ENCODE measurements around a stretch of chr1.

DNA sequence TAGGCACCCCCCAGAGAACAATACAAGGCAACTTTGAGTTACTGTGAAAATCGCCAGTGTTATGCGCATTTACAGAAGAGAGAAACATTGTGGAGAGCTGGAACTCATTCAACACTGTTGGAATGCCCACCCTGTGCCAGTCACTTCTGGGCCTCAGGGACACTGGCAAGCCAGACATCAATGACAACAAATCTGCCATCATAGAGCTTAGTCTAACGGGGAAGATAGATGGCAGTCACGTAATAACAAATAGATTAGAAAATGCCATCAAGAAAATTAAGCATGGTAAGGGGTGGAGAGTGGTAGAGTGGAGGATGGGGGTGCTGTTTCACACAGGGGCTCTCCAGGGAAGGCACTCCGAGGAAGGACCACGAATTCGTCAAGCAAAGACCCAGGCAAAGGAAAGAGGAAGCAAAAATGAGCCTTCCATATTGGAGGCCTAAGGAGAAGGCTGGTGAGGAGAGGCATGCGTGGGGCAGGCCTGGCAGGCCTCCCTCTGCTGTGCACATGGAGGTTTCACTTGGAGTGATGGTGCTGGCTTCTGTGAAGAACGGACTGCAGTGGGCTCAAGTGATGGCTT is 4.6 kb downstream of the MAP3K21 start:
- RRBS = no CpG with 5 or more reads among the region's 9 CpGs

DNA sequence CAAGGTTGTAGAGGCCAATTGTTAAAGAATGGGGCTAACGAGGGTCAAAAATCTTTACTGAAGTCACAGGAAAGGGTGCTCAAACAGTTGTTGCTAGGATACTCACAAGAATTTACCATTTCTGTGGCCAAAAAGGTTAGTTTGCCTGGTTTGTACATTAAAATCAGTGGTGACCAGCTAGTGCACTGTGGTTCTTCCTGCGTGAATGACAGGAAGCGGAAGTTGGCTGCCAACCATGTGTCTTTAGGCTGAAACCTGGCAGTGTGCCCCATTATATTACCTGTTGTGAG is 13.5 kb downstream of the MAP3K21 start:
- RRBS = no CpG with 5 or more reads among the region's 3 CpGs

DNA sequence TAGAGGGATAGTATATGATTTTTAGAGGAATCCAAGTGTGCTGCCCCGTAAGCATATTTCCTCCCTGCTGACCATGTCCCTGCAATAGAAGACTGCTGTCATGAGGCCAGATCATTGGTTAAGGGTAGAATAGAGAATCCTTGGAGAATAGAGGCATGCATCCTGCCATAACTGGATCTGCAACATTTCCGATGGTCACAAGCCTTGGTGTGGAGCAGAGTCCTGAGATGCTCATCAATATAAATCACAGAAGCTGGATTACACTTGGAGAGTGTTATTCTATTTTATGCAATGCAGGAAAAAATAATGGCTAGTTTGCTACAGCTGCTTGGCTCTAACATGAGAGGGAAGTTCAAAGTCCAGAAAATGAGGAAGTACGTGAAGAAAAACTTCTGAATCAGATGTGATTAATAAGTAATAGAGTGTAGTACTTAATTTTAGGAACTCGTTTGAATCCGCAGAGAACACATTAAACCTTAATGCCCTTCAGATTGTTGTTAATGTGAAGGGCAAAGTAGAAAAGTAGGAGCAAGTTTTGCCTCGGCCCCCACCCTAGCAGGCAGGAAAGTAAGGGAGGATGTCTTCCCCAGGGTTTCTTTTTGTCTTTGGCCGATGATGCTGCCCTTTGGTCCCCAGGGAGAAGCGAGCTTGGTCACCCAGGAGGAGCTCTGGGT is 59.4 kb downstream of the KCNK1 start:
- RRBS = no CpG with 5 or more reads among the region's 8 CpGs

- RRBS = no CpG with 5 or more reads among the region's 8 CpGs
These were observed 93.6 kb downstream of the KCNK1 start for GRCh38 chr1:233707158-233708239.

GRCh38 chr1:234518824-234519322 is 39.9 kb upstream of the TARBP1 start:
- RRBS = no CpG with 5 or more reads among the region's 11 CpGs

DNA sequence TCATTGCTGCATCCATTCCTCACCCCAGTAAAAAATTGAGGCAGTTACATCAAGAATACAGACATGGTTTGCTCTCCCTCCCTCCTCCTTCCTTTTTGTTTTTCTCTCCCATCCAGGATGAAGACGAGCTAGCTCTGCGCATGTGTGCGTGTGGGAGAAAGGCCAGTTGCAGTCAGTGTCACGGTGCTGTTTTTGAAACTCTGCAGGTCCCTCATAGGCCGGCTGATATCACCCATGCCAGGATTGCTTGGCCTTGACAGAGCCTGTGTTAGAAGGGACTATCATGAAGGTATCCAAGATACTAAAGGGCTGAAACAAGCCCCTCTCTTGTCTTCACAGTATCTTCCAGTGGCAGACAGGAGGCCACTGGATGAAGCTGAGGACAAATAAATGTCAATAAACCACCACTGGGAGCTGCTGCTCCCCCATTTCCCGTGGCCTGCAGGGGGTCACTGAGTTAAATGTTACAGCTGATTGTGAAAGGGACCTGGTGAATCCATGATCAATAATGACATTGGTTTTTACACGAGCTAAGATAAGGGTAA is 64.5 kb upstream of the TARBP1 start:
- RRBS = no CpG with 5 or more reads among the region's 7 CpGs

GRCh38 chr1:234547002-234547302 is 63.0 kb downstream of the IRF2BP2 start:
- RRBS = no CpG with 5 or more reads among the region's 4 CpGs

DNA sequence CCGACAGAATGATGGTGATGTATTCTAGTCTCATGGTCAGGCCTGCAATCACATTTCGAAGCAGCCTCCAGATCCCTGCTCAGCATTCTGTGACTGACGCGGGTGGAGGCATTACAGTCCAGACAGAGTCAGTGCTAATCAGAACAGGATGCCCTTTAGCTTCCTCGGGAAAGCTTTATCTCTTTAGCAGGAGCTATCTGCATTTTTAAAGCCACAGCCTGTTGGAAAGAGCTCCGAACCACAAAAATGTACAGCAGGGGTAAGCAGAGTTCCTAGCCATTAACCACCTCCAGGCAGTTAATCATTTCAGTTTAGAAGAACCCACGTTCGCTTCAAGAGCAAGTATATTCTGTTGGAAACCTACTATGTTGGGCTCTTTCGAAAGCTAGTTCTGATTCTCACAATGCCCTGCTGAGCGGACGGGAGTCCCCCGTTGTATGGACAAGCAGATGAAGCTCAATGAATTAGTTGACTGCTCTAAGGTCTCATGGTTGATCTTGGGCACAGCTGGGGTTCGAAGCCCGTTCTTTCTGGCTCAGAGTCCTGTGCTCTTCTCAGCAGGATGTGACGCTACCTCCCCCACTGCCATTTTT is 56.4 kb downstream of the IRF2BP2 start:
- RRBS = no CpG with 5 or more reads among the region's 15 CpGs

- RRBS = no CpG with 5 or more reads among the region's 19 CpGs
These were observed 2.8 kb downstream of the IRF2BP2 start for GRCh38 chr1:234606916-234607783.

DNA sequence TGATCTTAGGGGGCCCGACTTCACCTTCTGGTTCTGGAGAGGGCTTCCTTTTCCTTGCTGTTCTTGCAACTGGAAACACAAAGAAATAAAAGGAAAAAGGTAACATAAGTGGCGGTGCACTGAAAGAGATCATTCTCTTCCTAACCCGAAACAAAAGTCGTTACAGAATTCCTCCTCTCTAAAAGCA is 2.3 kb downstream of the IRF2BP2 start:
- RRBS = no CpG with 5 or more reads among the region's 4 CpGs

GRCh38 chr1:234608889-234609065 is 1.2 kb downstream of the IRF2BP2 start:
- RRBS = no CpG with 5 or more reads among the region's 27 CpGs

DNA sequence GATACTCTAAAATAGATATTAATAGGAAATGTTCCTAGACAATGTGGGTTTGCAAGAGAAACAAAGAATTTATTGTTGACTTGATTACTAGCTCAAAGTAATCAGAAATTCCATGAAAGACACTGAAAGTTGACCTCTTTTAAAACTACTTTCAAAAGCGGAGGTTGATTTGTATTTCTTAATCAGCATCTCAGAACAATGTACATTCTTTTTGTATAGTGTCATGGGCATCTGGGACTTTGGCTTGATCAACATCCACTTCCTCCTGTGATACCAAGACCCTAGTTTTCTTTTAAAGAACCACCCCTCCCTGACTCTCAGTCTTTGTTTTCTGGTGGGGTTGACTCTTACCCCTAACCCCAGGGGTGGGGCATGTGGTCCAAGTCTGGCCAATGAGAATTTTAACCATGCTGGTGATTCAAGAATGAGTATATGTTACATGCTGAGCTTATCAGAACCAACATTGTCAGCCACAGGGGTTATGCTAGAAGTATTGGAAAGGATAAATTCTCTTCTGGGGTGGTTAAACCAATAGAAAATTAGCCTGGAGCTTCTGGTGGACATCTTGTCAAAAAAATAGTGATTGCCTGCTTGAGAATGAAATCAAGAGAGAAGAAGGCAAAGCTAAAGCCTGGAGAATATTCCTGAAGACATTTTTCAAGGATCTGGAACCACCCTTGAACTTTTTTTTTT is 21.8 kb upstream of the IRF2BP2 start:
- RRBS = no CpG with 5 or more reads among the region's 1 CpG

DNA sequence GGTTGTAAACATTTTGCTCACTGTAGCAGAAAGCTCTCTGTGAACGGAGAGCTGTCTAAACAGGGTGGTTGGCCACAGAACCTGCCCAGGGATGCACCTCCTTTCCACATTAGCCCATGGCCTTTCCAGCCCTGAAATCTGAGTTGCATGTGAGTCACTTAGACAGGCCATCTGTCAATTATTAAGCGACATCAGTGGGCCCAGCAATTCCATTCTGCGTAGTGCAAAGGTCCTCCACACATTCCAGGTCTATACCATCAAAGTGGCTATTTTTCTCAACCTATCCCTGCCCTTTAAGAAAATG is 29.2 kb upstream of the IRF2BP2 start:
- RRBS = no CpG with 5 or more reads among the region's 3 CpGs

GRCh38 chr1:234642977-234643802 is 33.2 kb upstream of the IRF2BP2 start:
- RRBS = no CpG with 5 or more reads among the region's 14 CpGs

DNA sequence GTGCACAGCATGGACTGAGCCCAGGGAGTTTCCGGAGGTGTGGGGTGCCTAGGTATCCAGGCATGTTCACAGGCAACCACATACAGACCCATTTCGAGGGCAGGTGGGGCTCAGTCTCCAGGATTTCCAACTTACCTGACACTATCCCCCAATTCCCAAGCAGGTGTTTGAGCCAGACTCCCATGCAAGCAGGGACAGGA is 65.0 kb upstream of the IRF2BP2 start:
- RRBS = no CpG with 5 or more reads among the region's 2 CpGs

DNA sequence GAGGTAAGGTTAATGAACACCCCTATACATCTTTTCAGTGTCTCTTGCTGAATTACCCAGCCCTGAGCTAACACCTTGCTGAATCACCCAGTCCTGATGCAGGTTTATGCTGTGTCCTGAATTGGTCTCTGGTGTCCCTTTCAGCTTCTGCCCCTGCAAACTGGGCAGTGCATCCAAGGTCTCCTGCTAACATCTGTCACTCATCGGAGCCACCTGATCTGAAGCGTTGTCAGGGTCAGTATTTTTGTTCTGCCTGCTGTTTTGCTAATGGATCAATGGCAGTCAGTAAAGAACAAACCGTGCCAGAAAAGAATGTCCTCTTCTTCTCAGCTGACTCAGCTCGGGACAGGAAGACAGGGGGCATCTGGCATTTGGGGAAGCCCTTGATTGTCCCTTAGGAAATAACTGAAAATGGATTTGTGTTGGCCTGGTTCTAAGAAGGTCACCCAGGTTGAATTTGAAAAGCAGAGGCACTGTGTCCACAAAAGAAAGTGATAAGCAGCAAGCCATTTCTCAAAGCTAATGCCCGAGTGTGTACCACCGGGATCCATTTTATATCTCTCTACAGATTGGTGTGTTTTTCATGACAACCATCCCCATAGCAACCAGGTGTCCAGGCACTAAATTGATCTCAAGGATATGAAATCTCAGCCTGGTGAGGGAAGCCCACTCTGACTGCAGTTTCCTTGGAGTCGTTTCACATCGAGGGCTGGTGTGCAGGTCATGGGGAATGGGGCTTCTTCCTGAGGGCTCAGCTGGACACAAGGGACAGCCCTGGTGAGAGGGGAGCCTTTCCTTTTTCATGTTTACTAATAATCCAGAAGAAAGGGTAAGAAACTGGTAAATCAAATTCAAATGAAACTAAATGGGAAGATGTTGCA is 109.7 kb upstream of the IRF2BP2 start:
- RRBS = no CpG with 5 or more reads among the region's 8 CpGs

DNA sequence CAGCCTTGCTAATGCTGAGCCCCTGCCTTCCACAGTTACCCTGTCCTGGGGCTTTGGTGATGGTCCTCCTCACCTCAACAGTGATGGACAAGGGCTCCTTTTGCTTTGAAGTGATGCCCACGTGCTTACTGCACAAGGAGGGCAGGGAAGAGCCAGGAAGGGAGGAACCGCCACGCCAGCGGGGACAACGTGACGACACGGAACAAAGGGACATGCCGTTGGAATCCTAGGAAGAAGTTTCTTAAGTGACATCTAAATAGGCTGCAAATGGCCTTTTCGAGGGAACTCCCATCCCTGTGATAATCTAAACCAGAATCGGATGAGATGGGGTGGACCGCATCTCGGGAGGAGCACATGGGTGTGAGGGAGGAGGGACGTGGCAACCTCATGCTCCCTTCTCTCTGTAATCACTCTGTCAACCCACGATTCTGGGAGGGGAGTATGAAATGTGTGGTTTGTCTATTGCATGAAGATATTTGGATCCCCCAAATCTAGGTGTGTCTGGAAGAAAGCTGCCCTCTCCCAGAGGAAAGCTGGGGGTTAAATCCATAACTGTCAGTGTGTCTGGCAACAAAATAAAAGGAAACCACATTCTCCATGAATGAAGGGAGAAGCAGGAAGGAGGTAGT is 110.9 kb upstream of the IRF2BP2 start:
- RRBS = no CpG with 5 or more reads among the region's 14 CpGs

- RRBS = no CpG with 5 or more reads among the region's 9 CpGs
These were observed 161.8 kb upstream of the IRF2BP2 start for GRCh38 chr1:234771605-234772251.

GRCh38 chr1:234774717-234775421 is 164.9 kb upstream of the IRF2BP2 start:
- RRBS = no CpG with 5 or more reads among the region's 6 CpGs

- RRBS = no CpG with 5 or more reads among the region's 11 CpGs
These were observed 199.6 kb upstream of the IRF2BP2 start for GRCh38 chr1:234809533-234810035.